Lung (tissue), 4 donors: Measurements from ENCODE around the gene AMBP.

DNA sequence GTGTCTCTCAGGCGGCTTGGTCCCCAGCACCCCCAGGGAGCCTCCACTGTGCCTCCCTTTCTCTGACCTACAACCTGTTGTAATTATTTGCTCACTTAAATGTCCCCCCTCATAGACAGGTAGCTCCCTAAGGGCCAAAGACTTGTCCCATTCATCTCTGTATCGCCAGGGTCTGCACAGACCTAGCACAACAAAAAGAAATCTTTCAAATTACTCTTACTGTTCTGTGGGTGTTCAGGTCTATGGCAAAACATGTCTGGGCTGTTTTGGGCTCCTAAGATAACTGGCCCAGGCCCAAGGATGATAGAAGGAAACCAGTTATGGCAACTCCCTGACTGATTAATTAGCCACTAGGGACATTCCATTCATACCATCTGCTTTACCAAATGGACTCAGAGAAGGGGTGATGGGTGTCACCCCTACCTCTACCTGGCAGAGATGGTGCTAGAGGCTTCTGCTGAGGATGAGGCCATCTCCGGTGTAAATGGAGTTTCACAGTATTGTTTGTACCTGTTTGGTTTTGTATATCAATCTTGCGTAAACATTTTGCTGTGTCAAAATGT lies 1.8 kb downstream of the SLC31A2 start:
- PRO-cap, result no peak
- RAMPAGE, long total RNA, result no peak
- RRBS, result no CpG with 5 or more reads among the region's 4 CpGs

GRCh38 chr9:113154331-113154923 lies 3.6 kb downstream of the SLC31A2 start:
- PRO-cap, result no peak
- RAMPAGE, long total RNA, result no peak
- RRBS, result no CpG with 5 or more reads among the region's 9 CpGs

DNA sequence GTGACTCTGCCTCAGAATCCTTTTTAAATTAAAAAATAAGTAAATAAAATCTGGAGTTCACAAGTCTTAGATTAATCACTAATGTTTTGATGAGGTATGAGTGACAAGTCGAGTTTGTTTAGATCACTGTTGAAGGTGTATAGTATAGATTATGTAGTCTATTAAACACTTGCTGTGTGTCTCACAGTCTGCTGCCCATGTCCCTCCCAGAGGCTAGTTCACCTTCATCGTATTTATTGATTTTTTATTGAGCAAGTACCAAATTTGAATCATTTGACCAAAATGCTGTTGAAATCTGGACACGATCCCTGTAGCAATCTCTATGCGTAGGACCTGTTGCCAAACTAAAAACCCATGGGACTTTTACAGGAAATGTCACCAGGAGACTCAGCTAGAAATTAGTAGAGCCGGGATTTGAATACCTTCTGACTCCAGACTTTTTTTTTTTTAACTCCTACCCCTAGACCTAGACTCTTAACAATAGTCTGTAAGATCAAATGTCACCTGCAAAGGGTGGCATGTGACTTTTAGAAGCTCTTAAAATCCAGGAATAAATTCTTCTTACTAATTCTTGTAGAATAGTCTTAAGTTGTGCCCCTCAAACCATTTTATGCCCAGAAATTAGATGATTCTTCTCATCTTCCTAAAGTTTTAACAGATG lies 17.5 kb downstream of the SLC31A1 start:
- PRO-cap, result no peak
- RAMPAGE, long total RNA, result no peak
- RRBS, result no CpG with 5 or more reads among the region's 5 CpGs

GRCh38 chr9:113371572-113373016 lies 4.7 kb downstream of the HDHD3 start:
- PRO-cap, result no peak
- RAMPAGE, long total RNA, result no peak
- RRBS, result no CpG with 5 or more reads among the region's 17 CpGs

DNA sequence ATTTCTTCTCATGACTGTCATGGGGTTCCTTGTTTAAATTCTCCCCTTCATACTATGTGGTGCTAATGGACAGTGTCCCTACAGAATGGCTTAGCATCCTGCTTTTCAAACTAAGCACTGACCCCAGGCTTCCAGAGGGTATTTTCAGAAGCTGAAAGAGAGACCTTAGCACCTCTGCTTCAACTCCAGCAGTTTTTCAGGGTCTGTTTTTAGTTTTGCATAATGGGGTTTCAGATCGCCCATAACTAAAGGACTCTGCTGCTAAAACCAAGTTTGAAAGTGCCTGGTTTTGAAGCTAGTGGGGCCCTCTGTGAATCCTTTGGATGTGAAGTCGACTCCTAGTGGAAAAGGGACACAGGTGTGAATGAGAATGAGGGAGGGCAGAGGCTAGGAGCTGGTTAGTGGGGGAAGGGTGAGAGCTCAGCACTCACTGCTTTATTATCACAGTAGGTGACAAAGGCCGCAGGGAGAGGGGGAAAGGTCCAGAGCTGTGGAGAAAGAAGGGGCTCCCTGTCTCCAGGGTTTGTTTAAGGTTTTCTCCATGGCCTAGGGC lies 3.7 kb downstream of the HDHD3 start:
- PRO-cap, result no peak
- RAMPAGE, long total RNA, result no peak
- RRBS, result no CpG with 5 or more reads among the region's 3 CpGs

DNA sequence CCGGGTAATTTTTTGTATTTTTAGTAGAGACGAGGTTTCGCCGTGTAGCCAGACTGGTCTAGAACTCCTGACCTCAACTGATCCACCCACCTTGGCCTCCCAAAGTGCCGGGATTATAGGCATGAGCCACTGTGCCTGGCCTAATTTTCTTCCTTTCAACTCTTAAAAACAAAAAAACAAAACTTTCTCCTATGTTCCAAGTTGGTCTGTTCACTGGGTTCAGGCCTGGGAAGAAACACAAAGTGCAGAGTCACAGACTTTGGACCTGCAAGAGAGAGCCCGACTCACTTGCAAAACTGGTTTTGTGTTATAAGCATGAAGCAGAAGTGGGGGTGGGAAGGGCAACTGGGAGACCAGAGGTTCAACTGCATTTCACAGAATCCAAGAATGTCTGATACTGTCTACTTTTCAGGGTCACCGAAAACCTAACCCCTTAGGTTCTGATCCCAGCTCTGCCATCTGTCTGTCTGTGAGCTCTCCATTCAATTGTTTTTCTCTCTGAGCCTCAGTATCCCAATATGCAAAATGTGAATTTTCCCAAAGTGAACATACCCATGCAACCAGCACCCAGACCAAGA lies 5.2 kb upstream of the HDHD3 start:
- PRO-cap, result no peak
- RAMPAGE, long total RNA, result no peak
- RRBS, result no CpG with 5 or more reads among the region's 7 CpGs

- PRO-cap, result no peak
- RAMPAGE, long total RNA, result no peak
- RRBS, result no CpG with 5 or more reads among the region's 17 CpGs
Measured at GRCh38 chr9:113388694-113389281, 12.0 kb upstream of the HDHD3 start.

DNA sequence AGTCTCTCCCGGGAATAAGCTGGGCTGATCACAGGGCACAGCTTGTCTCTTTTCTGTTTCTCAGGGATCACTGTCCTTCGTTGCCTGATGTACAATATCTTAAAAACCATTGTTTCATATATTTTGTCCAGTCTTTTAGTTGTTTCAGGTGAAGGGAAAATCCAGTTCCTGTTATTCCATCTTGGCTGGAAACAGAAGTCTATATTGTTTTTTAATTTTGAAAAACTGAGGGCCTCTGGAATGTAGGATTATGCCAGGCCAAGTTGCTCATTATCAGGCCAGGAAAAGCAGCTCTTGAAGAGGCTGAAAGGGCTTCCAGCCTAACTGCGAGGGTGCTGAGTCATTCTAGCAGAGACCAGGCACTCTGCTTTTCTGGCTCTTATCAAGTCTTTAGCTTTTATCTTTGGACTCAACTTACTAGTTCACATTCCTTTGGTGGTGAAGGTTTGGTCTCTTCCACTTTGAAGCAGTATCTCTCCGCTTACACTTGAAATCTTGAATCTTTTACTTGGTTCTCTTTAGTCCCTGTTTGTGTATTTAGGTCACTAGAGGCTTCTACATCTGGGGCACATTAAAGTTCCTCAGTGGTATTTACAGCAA lies 8.3 kb upstream of the RGS3 start:
- PRO-cap, result no peak
- RAMPAGE, long total RNA, result no peak
- RRBS, result no CpG with 5 or more reads among the region's 4 CpGs

- PRO-cap, result no peak
- RAMPAGE, long total RNA, result no peak
- RRBS, result no CpG with 5 or more reads among the region's 9 CpGs
Measured at GRCh38 chr9:113492139-113492830, 28.8 kb downstream of the RGS3 start.

GRCh38 chr9:113624804-113625220 lies 161.3 kb downstream of the RGS3 start:
- PRO-cap, result no peak
- RAMPAGE, long total RNA, result no peak
- RRBS, result 58% methylated on average over 1 of the region's 8 CpGs

- PRO-cap, result no peak
- RAMPAGE, long total RNA, result no peak
- RRBS, result 94% methylated on average over 4 of the region's 70 CpGs
Measured at GRCh38 chr9:114048975-114050093, 28.8 kb downstream of the AMBP start.

DNA sequence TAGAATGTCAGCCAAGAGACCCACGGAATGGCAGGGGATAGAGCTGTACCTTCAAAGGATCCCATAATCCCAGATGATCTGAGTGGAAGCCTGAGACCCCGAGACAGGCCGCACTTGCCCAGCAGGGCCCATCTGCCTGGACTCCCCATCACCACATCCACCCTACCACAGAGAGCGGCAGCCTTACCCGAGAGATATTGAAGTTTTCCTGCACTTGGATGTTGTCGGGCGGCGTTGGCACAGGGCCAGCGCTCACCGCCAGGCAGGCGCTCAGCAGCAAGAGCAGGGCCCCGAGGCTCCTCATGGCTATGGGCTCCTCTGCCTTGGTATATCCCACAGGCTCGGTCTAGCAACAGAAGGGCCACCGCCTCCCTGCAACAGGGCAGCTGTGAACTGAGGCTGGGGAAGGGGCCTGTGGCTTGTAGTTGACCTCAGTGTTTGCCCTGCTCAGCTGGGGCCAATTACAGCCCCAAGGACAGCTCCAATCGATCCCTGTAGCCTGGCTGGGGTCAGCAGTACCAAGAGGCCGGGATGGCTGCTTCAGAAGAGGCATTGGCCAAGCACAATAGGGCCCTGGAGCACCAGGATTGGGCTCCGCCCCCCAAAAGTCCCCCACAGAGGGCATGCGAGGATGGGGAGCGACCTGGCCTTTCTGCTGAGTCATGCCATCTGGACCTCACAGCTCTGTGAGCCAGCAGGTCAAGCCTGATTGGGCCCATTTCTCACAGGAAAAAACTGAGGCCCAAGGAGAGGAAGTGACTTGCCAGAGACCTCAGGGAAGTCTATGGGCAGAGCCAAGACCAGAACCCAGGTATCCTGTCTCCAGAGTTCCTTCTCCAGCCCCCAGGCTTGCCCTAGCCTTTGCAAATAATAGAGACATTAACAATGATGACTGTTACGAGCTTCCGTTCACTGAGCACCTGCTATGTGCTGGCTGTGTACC lies at the start of gene AMBP:
AMBP (minus strand) TSS at position 395 of the 943 bp plus-strand sequence.
- PRO-cap, result no peak
- RAMPAGE, long total RNA, result no peak
- RRBS, result no CpG with 5 or more reads among the region's 21 CpGs

- PRO-cap, result no peak
- RAMPAGE, long total RNA, result no peak
- RRBS, result no CpG with 5 or more reads among the region's 1 CpG
Measured at GRCh38 chr9:114099661-114099963, 520 bp upstream of the KIF12 start.

- PRO-cap, result no peak
- RAMPAGE, long total RNA, result no peak
- RRBS, result no CpG with 5 or more reads among the region's 12 CpGs
Measured at GRCh38 chr9:114118104-114118478, 19.0 kb upstream of the KIF12 start.

GRCh38 chr9:114241858-114242503 lies 80.9 kb upstream of the ORM1 start:
- PRO-cap, result no peak
- RAMPAGE, long total RNA, result no peak
- RRBS, result no CpG with 5 or more reads among the region's 4 CpGs

GRCh38 chr9:114318997-114319590 lies 3.8 kb upstream of the ORM1 start:
- PRO-cap, result no peak
- RAMPAGE, long total RNA, result no peak
- RRBS, result no CpG with 5 or more reads among the region's 3 CpGs

DNA sequence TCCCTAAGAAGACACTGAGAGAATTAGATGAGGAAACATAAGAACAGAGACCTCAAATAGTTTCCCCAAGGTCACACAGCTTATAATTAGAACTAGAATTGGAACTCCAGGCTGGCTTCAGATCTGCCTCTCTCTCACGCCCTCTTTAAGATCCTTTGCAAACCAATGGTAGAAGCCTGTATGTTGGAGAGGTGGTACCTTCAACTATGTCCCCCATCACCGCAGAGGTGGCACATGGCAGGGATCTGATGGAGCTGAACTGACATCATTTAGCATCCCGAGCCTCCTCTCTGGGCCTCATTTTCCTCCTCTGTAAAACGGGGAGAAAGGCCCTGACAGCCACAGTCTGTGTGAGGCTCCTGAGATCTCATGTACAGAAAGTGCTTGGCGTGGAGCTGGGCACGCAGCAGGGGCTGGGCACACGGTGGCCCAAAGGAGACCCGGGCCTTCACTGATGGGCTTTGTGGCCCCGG lies 1.4 kb downstream of the ORM2 start:
- PRO-cap, result no peak
- RAMPAGE, long total RNA, result no peak
- RRBS, result no CpG with 5 or more reads among the region's 9 CpGs

GRCh38 chr9:114340056-114340902 lies 10.6 kb downstream of the ORM2 start:
- PRO-cap, result no peak
- RAMPAGE, long total RNA, result no peak
- RRBS, result no CpG with 5 or more reads among the region's 16 CpGs

GRCh38 chr9:114360916-114361471 lies 26.8 kb downstream of the AKNA start:
- PRO-cap, result no peak
- RAMPAGE, long total RNA, result no peak
- RRBS, result no CpG with 5 or more reads among the region's 3 CpGs

- PRO-cap, result no peak
- RAMPAGE, long total RNA, result no peak
- RRBS, result no CpG with 5 or more reads among the region's 3 CpGs
Measured at GRCh38 chr9:114363458-114363882, 24.3 kb downstream of the AKNA start.